Lower leg skin (tissue), 2 donors: ENCODE measurements around a stretch of chr16.

GRCh38 chr16:21501310-21501513 is 98.2 kb upstream of the METTL9 start:
- PRO-cap, result no peak
- RAMPAGE, long total RNA, 2 experiments, result no peak in any of the 2 experiments

GRCh38 chr16:21978912-21979373 is 22.0 kb downstream of the PDZD9 start:
- PRO-cap, result no peak
- RAMPAGE, long total RNA, 2 experiments, result no peak in any of the 2 experiments

DNA sequence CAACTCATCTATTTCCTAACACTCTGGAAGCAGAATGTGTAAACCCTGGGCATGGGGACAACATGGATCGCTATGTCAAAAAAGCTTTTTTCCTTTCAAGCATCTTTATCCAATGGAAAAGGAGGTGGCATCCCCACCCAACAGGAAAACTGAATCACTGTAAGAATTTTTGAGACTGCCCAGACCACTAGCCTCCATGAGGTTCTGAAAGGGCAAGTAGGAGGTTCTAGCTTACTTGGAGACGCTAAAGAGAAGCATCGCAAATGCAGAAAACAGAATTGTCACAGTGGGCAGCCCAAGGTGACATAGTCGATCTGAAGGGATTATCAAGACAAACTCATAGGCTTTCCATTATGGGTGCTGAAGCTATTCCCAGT is 13.4 kb upstream of the EEF2K start:
- PRO-cap, result no peak
- RAMPAGE, long total RNA, 2 experiments, result no peak in any of the 2 experiments

DNA sequence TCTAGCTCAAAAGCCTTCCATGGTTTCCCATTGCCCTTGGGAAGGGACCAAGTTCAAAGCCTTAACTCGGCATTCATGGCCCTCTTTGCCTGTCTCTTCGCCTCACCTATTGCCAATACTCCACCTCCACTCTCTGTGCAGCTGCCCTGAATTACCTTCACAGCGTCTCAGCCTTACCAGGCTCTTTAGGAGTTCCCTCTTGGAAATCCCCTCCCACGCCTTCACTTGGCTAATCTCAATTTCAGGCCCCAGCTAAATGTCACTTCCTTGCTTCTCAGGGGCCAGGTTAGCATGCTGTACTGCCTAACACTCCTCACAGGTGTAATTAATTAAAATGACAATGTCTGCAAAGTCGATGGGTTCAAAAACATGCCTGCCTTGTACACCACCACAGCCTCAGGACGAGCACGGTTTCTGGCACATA is 11.4 kb upstream of the EEF2K start:
- PRO-cap, result no peak
- RAMPAGE, long total RNA, 2 experiments, result no peak in any of the 2 experiments

- PRO-cap, result no peak
- RAMPAGE, long total RNA, 2 experiments, result no peak in any of the 2 experiments
Observed at GRCh38 chr16:22211626-22212321, 5.7 kb downstream of the EEF2K start.

DNA sequence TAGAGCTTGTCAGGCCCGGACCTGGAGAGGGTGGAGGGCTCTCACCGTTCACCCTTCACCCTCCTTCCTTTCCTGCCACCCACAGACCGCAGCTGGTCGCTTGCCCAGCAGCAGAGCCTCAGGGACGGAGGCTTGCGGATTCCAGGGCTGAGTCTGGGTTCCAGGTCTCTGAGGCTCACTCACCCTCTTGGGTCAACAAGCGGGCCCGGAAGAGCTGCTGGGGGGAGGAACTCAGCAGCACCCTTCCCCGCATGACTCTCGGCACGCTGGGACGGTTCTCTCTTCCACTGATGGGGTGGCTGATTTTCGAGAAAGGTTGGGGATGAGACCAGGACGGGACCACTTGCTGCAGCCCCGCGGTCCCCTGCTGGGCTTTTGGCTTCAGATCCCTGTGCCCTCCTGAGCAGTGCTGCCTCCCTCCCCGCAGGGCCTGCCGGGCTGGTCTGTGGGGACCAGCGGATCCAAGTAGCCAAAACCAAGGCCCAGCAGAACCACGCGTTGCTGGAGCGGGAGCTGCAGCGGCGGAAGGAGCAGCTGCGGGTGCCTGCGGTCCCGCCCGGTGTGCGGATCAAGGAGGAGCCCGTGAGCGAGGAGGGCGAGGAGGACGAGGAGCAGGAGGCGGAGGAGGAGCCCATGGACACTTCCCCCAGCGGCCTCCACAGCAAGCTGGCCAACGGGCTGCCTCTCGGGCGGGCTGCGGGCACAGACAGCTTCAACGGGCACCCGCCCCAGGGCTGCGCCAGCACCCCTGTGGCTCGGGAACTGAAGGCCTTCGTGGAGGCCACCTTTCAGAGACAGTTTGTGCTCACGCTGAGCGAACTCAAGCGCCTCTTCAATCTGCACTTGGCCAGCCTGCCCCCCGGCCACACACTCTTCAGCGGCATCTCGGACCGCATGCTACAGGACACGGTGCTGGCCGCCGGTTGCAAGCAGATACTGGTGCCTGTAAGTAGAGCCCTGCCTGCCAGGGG is 28.4 kb downstream of the POLR3E start:
- PRO-cap, result no peak
- RAMPAGE, long total RNA, 2 experiments, result no peak in any of the 2 experiments

GRCh38 chr16:22370032-22370678 is 4.3 kb downstream of the CDR2 start:
- PRO-cap, result unidirectional peak, minus-strand start at chr16:22370175
- RAMPAGE, long total RNA, 2 experiments, result no peak in any of the 2 experiments

DNA sequence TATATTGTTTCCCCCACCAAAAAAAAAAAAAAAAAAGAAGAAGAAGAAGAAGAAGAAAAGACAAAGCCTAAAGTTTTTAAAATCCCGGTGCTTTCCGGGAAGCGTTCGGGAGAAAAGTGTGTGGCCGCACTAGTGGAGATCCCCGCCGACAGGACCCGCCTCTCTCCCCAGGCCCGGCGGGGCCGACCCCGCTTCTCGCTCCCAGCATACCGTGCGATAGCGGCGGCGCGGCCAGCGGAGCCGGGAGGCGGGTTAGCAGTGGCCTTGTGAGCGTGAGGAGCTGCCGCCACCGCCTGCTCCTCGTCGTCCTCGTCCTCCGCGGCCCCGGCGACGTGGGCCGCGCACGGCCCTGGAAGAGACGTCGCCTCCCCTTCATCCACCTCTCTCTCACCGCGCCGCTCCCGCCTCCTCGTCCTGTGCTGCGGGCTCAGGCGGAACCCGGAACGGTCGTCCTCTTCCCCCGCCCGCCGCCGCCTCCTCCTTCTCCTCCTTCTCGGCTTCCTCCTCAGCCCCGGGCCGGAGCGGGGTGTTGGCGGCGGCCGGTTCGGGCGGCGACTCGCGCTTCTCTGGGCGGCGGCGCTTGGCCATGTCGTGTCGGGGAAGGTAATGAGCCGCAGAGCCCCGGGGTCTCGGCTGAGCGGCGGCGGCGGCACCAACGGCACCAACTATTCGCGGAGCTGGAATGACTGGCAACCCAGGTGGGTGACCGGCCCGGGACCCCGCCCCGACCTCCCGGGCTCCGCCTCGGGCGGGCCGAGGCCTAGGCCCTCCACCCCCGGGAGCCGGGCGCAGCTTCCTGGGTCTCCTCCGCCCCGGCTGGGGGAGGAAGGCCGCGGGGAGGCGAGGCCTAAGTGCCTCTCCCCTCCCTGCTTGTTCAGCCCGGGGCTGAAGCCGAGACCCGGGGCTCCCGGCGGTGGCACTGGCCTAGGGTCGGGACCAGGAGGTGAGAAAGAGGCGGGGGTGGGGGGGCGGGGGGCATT is 62.7 kb upstream of the CDR2 start:
- PRO-cap, result bidirectional peak, plus-strand start at position 261 of the sequence, minus-strand start at position 150 of the sequence; bidirectional peak, plus-strand start at position 519 of the sequence, minus-strand start at position 389 of the sequence
- RAMPAGE, long total RNA, 2 experiments, result start-site peak on the minus strand in 1 of 2 experiments, centred at positions 419 to 729 of the sequence, 47 to 70 reads per replicate

DNA sequence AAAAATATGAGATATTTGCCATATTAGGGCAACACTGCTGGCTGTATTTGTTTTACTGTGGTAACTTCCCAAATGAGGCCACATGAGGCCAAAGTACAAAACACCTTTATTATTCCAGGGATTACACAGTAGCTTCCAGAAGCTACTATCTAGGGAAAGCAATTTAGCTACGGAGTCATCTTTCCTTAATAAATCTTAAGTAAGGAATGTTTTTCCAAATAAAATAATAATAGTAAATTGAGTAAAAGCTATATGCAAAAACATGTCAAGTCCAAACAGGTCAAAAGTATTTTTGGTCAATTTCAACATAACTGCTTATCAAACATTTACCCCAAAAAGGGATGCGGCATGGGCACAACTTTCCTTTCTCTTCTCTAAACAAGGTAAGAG is 44.7 kb downstream of the USP31 start:
- PRO-cap, result no peak
- RAMPAGE, long total RNA, 2 experiments, result no peak in any of the 2 experiments

DNA sequence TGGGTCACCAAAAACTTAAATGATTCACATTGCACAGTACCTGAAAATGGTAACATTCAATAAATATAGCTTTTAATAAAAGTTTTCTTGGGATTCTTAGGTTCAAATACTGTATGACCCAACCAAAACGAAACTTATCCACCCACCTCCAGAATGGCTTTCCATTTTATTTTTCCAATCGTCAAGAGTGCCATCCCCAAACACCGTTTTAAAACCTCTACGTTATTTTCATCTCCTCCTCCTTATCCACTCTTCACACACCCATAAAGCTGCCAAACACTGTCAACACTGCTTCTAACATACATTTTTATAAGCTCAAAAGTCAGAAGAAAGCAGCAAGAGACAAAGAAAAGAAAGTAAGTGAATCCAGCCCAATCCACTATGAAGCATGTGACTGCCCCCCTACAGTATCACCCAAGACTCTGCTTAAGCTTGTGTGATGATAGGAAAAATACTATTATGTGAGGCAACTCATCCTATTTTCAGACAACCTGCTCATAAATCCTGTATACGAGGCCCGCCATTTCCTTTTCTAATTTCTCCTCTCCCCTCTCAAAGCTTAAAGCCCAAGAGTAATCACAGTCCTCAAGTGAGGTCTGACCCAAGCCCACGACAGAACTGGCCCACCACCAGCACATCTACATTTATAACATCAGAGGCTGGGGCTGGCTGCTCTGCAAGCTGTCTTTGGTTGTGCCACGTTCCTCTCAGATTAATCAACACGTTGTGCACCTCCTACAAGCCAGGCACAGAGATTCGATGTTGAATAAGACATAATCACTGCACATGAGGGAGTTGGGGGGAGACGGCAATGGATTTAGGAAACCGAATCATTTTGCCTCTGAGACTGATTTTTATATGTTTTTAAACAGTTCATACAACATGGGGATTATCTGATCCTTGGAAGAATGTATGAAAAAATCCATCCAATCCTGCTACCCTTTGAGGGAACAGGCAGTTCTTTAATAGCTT is 16.3 kb downstream of the USP31 start:
- PRO-cap, result no peak
- RAMPAGE, long total RNA, 2 experiments, result no peak in any of the 2 experiments

- PRO-cap, result no peak
- RAMPAGE, long total RNA, 2 experiments, result no peak in any of the 2 experiments
Observed at GRCh38 chr16:23485972-23486352, 24.3 kb downstream of the GGA2 start.

DNA sequence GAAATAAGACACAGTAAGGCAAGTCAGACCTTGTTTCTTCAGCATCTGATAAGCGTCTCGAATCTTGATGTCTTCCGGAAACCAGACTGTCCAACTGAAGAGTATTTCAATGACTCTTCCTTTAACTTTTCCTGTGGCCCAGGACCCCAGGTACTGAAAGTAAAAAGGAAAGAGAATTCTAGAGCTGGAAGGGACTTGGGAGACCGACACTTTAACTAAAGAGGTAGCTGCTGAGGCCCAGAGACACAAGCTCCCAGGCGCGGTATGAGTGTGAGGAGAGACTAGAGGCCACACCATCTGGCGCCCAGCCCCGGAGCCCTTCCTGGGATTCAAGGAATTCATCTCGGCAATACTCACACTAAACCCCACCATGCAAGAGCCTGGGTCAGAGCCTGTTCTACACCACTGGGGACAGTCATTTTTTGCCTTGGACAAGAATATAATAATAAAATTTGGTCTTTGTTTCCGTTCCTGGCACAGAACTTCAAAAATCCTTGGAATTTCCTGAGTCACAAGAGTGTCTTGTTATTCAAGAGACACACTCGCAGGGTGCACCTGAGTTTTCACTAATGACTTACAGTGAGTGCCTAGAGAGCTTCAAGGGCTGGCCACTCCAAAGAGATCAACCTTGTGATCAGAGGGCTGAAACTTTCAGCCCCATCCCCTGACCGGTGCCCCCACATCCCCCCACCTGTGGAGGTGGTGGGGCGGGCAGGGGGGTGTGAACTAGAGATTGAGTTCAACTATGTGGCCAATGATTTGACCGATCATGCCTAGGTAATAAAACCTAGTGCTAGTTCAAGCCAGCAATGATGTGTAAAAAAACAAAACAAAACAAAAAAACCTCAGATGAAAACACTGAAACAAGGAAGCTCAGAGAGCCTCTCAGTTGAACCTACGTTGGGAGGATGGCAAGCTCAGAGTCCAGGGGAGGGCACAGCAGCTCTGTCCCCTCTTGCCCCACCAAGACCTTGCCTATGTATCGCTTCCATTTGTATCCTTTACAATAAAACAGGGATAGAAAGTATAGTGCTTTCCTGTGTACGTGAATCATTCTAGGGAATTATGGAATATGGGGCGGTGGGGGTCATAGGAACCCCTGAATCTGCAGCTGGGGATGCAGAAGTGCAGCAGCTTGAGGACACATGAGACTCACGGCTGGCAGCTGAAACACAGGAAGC is 18.3 kb downstream of the GGA2 start:
- PRO-cap, result no peak
- RAMPAGE, long total RNA, 2 experiments, result no peak in any of the 2 experiments

- PRO-cap, result no peak
- RAMPAGE, long total RNA, 2 experiments, result no peak in any of the 2 experiments
Observed at GRCh38 chr16:23640583-23640908, 564 bp downstream of the PALB2 start.

DNA sequence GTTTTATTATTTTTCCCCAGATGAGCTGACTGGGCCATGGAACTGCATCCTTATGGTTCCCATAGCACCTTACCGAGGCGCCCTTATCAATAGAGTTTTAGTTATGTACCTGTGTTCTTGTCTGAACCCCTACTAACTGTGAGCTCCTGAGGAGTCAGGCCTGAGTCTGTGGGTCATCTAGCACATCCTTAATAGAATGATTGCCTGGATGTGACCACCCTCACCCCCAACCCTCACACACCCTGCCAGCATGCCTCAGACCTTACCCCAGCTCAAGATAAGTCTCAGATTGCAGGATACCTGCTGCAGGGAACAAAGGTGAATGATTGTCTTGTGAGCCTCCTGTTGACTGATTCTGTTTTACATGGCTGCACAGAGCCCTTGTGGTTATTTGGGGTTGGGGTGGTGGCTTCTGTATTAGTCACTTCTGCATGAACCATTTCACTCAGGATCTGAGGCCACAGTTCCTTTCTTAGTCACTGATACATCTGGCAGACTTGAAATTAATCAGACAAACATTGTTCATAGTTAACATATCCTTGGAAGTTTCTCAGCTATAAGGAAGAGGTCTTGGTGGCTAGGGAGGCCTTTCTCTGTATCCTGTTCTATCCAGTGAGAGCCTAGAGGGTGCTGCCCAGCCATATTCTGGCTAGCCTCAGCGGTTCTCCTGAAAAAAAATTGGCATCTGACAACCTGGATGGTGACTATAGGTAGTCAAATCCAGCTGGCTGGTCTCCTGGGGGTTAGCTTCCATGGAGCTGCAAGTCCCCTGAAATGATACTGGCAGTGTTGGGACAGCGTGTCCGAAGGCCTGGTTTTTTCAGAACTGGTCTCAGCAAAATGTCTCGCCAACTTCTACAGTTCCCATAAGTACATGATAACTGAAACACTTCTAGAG is 8.6 kb upstream of the PLK1 start:
- PRO-cap, result no peak
- RAMPAGE, long total RNA, 2 experiments, result no peak in any of the 2 experiments

DNA sequence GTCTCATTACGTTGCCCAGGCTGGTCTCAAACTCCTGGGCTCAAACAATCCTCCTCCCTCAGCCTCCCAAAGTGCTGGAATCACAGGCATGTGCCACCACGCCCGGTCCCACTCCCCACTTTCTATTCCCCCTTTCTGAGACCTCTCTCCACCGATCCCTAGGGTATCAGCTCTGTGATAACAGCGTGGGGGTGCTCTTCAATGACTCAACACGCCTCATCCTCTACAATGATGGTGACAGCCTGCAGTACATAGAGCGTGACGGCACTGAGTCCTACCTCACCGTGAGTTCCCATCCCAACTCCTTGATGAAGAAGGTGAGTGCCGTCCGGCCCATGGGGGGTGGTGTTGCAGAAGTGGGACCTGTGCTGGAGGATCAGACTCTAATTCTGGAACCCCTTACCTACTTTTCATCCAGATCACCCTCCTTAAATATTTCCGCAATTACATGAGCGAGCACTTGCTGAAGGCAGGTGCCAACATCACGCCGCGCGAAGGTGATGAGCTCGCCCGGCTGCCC is 10.4 kb downstream of the PLK1 start:
- PRO-cap, result no peak
- RAMPAGE, long total RNA, 2 experiments, result no peak in any of the 2 experiments

GRCh38 chr16:23729622-23730241 is 16.7 kb upstream of the ERN2 start:
- PRO-cap, result no peak
- RAMPAGE, long total RNA, 2 experiments, result no peak in any of the 2 experiments

- PRO-cap, result no peak
- RAMPAGE, long total RNA, 2 experiments, result no peak in any of the 2 experiments
Observed at GRCh38 chr16:23848503-23849470, 13.0 kb downstream of the PRKCB start.

- PRO-cap, result no peak
- RAMPAGE, long total RNA, 2 experiments, result start-site peak on the plus strand in 1 of 2 experiments, at chr16:24568944-24568951 at its widest, 19 reads per replicate
Observed at GRCh38 chr16:24568701-24569112, 29.3 kb downstream of the RBBP6 start.

DNA sequence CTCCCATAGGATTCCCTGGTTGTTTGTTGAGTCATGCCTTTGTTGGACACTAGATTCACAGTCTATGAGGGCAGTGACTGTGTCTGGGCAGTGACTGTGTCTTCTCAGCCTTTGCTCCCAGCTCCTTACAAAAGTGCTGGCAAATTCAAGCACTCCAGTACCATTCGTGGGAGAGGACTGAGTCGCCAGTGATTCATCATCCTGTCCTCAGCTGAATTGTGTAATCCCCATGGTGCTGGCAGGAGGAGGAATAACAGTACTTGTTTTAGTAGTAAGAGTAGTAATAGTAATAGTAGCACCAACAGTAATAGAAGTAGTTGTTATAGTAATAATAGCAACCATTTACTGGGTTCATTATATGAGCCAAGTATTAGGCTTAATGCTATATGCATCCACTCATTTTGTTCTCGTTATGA is 59.9 kb upstream of the TNRC6A start:
- PRO-cap, result no peak
- RAMPAGE, long total RNA, 2 experiments, result no peak in any of the 2 experiments

- PRO-cap, result no peak
- RAMPAGE, long total RNA, 2 experiments, result no peak in any of the 2 experiments
Observed at GRCh38 chr16:24791293-24791897, 54.4 kb upstream of the SLC5A11 start.